Ishikawa (cell line): ENCODE results near the gene PRR22.

GRCh38 chr19:5086075-5086890 lies 117.4 kb downstream of the KDM4B start:
- RRBS, result 90% methylated on average over 2 of the region's 28 CpGs

DNA sequence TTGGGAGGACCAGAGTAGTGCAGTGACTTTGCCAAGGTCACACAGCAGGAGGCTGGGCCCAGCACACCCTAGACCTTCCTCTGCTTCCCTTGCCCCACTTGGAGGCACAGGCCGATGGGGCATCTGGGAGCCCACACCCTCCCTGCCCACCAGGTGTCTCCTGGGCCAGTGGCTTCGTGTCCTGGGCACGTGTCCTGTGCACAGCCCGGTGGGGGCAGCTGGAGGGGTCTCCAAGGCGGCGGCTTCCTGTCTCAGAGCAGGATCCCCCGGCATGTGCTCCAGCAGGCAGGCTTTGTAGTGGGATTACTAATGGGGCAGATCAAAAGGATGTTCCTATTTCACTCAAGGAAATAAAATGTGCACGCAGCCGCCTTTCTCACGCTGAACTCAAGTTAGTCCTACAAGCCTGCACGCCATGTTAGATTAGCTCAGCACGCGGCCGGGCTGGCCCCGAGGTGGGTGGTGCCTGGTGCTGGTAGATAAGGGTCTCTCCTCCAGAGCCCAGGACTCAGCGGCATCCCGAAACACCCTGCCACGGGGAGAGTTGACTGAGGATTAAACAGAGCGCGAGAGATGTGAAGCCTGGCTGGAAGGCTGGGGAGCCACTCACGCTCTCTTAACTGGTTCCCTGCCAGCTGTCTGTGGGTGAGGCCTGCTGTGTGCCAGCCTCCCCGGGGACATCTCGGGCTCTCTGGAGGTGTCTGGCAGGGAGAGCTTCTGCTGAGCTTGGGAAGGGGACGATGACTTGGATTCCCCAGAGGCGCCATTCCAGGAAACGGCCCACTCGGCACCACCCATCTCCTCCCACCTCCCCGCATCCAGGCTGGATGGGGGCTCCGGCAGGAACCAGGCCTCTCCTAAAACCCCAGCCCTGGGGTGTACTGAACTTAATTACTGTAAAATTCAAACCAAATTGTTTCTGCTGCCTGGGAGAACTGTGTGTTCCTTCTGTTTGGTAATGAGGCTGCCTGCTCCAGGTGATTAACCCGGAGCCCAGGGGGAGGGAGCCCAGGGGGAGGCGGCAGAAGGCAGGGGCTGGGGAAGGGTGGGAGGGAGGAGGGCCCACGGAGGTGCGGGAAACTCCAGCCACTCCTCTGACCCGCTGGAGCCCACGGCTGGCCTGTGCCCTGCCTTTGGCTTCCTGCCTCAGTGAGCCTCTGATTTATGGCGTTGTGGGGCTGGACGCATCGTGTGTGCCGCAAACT lies 122.2 kb downstream of the KDM4B start:
- RRBS, result 95% methylated on average over 4 of the region's 39 CpGs

DNA sequence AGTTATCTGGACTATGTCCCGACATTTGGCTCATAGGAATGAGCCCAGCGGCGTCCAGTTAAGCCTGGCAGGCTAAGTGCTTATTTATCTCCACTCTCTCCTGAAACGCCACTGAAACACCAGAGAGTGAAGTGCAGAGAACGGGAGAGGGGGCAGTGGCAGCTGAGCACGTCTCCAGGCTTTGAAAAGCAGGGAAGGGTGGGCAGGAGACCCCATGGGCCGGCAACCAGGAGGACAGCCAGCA lies 145.9 kb downstream of the KDM4B start:
- RRBS, result no CpG with 5 or more reads among the region's 7 CpGs

DNA sequence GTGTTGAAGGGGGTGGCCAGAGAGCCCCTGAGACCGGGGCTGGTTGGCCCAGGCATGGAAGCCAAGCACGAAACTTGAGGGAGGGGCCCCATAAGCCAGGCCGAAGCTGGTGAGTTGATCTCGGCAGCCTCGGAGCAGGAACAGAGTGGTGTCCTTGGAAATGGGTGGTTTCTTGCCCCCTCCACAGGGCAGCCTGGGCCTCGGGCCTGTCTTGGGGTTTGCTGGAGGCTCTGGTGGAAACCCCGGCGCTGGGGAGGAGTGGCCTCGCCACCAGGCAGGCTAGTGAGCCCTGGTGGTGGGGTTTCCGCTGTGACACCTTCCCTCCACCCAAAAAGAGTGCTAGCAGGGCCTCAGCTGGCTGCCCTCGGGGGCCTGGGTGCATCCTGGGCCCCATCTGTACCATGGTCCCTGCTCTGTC lies 157.9 kb downstream of the KDM4B start:
- RRBS, result 93% methylated on average over 1 of the region's 11 CpGs

- RRBS, result 91% methylated on average over 9 of the region's 49 CpGs
These were observed 182.6 kb downstream of the KDM4B start for GRCh38 chr19:5151340-5152180.

- RRBS, result no CpG with 5 or more reads among the region's 5 CpGs
These were observed 152.7 kb downstream of the PTPRS start for GRCh38 chr19:5188023-5188249.

GRCh38 chr19:5220822-5221473 lies 119.7 kb downstream of the PTPRS start:
- RRBS, result no CpG with 5 or more reads among the region's 16 CpGs

DNA sequence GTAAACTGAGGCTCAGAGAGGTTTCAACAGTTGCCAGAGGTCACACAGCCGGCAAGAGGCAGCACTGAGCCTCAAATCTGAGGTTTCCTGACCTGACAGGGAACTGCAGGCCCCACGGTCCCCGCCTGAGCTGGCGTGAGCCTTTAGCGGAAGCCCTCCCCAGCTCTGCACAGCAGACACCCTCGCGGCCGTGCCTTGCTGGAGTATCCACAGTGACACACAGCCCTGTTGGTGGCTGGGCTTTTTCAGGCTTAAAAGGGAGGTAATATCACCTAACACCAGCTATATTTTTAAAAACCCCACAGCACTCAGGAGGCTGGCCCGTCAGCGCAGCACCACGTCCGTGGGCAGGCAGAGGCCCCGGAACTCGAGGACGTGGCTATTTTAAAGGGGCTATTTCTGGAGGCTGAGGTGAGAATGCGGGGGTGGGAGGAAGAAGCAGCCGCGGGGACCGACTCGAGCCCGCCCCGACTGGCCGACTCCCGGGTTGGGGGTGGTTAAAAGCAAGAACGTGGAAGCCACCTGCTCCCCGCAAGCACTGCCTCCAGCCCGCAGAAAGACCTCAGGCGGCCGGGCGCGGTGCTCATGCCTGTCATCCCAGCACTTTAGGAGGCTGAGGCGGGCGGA lies 18.5 kb downstream of the PTPRS start:
- RRBS, result 6% methylated on average over 13 of the region's 33 CpGs

GRCh38 chr19:5339322-5339940 lies 1.2 kb downstream of the PTPRS start:
- RRBS, result no CpG with 5 or more reads among the region's 39 CpGs

DNA sequence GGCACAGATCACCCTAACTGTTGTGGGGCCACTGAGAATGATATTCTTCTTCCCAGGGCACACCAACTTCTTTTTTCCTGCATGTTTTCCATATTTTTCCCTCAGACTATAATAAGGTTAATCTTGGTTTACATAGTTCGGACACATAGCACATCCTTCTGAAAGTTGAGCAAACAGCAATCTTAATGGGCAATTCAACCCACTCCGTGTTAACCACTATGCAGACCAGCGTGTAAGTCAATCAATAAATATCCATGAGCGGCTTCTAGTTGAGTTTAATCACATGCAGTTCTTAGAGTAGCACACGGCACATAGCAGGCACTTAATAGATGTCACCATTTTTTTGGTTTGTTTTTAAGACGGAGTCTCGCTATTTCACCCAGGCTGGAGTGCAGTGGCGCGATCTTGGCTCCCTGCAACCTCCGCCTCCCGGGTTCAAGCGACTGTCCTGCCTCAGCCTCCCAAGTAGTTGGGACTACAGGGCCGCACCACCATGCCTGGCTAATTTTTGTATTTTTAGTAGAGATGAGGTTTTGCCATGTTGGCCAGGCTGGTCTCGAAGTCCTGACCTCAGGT lies 11.9 kb upstream of the PTPRS start:
- RRBS, result no CpG with 5 or more reads among the region's 14 CpGs

- RRBS, result no CpG with 5 or more reads among the region's 4 CpGs
These were observed 20.6 kb upstream of the ZNRF4 start for GRCh38 chr19:5434604-5434971.

DNA sequence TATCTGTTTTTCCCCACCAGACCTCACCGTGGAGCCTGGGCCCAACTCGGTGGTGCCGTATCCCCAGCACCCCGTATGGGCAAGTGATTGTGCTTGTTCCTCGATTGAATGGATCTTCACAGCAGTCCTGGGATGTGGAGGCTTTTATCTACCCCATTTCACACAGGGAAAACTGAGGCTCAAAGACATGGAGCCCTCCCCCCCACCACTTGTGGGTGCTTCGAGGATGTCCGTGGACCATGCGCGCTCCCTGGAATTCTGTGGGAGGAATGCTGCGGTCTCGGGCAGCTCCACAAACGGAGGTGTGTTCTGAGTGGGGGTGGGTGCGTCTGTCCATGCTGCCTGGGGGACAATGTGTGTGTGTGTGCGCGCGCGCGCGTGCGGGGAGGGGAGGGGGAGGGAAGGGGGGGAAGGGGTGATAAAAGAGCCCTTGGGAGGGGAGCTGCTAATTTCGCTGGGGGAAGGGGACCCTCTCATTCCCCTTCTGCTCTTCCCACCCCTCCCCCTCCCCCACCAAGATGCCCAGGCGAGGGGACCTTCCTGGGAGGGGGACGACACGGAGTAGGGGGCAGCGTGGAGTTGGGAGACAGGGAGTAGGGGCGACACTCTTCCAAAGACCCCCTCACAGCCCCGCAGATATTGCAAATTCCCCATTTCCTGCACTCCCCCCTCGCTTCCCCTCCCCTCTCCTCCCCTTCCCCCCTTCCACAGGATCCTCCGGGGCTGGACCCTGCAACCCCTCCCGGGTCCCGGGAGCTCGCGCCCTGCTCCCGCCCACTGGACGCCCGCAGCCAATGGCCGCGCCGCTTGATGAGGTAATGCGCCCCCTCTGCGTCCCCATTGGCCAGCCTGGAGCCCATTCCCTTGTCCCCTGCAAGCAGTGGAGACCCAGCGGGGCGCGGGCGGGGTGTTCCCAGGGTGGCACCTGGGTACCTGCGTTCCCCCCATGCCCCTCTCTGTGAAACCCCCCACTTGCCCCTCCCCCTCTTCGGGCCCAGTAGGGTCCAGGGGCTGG lies 18.9 kb upstream of the ZNRF4 start:
- RRBS, result no CpG with 5 or more reads among the region's 47 CpGs

GRCh38 chr19:5623662-5623875 lies 686 bp downstream of the SAFB start:
- RRBS, result no CpG with 5 or more reads among the region's 12 CpGs

DNA sequence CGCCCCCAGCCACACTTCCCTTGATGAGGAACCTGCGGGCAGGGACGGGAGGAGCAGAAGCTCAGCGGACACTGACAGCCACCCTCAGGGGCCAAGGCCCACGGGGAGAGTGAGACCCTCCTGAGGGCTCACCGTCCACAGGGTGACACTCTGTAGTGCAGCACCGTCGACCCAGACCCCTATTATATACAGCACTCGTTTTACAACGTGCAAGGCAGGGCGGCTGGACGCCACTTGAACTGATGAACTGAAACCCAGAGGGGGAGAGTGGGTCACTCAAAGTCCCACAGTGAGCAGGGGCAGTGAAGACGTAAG lies 627 bp downstream of the MICOS13 start:
- RRBS, result no CpG with 5 or more reads among the region's 13 CpGs

GRCh38 chr19:5687552-5688245 lies 2.4 kb upstream of the RPL36 start:
- RRBS, result 80% methylated on average over 29 of the region's 55 CpGs

- RRBS, result 92% methylated on average over 10 of the region's 32 CpGs
These were observed 8.3 kb downstream of the LONP1 start for GRCh38 chr19:5711546-5712191.

GRCh38 chr19:5784595-5785433 lies at the start of gene PRR22:
PRR22 (minus strand) TSS chr19:5784746.
- RRBS, result 98% methylated on average over 3 of the region's 28 CpGs

DNA sequence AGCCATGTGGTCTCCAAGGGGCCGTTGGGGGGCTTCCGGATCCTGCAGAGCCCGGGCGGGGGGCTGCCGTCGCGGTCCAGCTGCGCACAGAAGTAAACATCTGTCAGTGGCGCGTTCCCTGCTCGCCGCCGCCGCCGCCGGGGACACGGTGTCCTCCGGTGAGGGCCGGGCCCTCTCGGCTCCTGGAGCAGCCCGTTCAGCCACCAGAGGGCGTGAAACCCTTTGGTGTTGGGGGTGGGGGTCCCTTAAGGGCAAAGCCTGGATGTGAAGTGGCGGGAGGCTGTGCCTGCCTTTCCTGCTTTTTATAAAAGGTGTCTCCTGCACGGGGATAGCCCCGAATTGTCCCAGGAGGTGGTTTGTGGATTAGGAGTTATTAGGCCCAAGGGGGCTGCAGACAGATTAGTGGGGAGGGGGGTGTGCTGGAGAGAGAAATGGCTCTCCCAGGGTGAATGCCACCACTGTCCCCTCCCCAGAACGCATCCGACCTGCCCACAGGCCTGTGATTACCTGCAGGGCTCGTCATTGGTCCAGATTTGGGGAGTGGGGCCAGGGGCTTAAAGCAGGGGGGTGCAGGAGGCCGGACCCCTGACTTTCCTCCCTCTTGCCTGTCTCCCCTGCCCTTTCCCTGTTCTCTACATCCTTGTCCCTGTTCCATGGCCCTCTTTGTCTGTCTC lies 1.1 kb downstream of the NRTN start:
- RRBS, result 4% methylated on average over 15 of the region's 29 CpGs

GRCh38 chr19:5904485-5904775 lies 242 bp upstream of the VMAC start:
- RRBS, result 2% methylated on average over 2 of the region's 15 CpGs

DNA sequence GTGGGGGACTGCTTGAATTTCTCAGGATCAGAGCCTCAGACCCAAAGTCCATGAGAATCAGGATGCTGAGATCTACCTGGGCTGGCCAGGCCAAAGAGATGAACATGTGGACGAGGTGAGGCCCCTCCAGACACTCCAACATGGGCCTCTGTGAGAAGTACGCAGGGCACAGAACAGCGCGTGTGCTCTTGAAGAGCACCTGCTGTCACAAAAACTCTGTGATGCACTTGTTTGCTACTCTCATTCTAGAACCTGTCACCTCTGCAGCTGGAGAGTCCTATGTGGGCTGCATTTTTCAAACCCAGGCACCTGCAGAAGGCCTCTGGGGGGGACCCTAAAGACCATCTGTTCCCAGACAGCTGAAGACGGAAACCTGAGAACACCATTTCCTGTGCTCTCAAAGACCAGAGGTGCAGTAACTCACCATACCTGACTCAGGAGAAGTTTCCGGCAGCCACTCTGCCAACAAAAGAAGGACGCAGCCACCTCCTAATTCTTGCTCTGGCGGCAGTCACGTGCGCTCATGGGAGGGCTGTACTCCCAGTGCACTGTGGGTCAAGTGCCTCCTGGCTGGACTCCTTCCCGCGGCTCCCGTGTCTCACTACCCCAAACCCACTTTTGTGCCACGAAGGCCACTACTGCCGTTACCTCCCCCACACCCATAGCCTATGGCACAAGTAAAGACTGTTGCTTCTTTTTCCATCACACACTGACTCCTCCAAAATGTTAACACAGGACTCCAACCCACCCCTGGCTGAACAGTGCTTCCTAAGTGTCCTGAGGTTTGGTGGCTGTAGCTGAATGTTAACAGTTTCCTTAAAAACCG lies 28.0 kb downstream of the RANBP3 start:
- RRBS, result no CpG with 5 or more reads among the region's 16 CpGs